Epidermal melanocyte (primary cell): ENCODE results near the gene CTIF.

DNA sequence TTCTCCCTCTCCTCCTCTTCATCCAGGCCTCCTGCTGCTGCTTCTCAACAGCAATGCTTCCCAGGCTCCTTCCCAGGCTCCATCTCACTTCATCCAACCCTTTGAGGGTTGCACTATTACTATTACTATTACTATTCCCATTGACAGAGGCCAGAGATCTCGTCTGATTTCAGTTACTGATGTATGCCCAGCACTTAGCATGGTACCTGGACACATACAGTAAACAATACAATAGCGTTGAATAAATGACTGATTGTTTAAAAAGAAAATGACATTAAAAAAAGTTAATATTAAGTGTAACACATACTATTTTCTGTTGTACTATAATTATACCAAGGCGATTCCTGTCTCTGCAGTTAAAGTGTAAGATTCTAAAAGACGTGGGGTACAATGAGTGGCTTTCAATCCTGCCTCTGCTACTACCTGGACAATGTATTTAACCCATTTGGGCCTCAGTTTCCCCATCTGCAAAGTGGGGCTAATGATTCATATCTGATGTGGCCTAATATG lies 204.6 kb upstream of the SMAD2 start:
- RRBS: no CpG with 5 or more reads among the region's 4 CpGs

DNA sequence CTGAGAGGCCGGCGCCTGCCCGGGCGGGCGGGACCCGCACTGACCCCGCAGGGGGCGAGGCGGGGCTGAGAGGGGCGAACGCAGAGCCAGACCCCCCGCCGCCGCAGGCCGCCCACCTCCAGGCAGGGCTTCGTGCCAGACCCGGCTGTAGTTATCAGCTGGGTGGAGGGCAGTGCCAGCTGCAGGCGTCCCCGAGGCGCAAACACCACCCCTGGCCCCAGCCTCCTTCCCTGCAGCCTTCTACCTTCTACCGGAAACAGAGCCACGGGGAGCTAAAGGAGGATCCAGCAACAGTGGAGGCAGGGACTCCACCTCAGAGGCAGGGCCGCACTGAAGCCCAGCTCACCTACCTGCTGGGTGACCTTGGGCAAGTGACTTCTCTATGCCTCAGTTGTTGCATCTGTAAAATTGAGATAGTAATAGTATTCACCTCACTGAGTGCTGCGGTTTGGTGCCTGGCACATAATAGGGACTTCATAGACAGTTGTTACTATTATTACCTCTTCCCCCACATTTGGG lies 231.6 kb upstream of the SMAD2 start:
- RRBS: 4% methylated on average over 2 of the region's 24 CpGs

DNA sequence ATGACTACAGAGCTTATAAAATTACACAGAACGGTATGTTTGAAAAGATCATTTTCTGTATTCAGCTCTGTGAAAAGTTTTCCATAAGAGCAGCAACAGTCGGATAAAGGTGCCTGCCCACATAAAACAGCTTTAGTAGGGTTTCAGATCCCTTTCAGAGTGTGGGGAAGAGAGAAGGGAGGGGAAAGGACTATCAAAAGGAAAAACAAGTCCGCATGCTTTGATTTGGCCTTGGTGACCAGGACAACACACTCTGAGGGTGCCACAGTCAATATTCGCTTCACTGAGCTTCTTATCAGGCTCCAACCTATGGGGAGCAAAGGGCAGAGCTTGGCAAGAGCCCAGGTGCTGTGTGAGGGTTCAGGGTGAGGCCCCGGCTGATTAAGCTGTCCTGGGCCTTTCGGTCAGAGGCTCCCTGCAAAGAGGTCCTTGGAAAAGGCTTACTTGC lies 237.4 kb upstream of the SMAD2 start:
- RRBS: no CpG with 5 or more reads among the region's 6 CpGs

DNA sequence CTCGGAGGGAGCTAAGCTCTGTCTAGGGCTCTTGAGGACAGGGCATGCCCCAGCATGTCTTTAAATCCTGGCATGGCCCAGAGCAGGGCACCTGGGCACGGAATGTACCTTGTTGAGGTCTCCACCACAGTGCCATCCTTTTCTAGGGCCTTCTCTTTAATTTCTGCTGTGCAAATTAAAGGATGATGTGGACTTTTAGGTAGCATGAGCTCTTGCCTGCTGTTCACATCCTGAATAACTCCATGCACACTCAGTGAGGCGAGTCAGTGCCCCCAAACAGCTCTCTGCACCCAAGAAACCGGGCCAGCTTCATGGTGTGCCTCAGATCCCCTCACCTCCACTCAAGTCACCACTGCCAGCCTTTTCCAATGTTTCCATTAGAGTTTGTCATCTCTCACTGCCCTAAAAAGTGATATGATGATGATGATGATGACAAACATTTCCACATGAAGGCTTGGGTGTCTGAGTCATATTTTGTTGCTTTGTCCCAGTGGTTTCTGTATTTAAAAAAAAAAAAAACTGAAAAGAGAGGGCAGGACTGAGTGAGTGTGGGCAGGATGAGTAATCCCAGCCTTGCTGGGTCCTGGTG lies 78.9 kb downstream of the ZBTB7C start:
- RRBS: no CpG with 5 or more reads among the region's 4 CpGs

DNA sequence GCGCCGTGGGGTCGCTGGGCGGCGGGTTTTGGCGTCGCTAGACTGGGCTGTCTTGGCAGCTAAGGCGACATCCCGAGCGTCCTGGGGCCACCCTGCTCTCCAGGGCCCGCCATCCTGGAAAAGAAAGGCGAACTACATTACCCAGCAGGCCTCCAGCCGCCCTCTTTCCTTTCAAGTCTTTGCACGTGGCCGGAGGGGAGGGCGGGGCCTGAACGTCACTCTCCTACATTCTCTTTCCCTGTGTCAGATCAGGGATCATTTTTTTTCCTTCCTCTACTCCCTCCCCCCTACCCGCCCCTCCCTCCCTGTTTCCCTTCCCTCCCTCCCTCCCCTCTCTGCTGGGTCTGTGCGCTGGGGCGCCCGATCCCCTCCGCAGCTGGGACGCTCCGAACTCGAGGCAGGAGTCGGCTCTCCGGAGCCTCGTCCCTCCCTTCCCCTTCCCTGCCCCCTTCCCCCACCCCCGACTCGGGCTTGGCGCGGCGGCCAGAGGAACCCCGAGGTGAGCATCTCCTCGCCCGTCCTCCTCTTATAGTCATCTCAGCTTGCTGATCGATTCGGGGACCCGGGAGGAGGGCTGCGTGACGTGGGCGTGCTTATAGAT lies at the start of gene CTIF:
Gene CTIF, plus strand, starts transcription at position 218 of the 601 bp plus-strand sequence.
- RRBS: no CpG with 5 or more reads among the region's 42 CpGs

DNA sequence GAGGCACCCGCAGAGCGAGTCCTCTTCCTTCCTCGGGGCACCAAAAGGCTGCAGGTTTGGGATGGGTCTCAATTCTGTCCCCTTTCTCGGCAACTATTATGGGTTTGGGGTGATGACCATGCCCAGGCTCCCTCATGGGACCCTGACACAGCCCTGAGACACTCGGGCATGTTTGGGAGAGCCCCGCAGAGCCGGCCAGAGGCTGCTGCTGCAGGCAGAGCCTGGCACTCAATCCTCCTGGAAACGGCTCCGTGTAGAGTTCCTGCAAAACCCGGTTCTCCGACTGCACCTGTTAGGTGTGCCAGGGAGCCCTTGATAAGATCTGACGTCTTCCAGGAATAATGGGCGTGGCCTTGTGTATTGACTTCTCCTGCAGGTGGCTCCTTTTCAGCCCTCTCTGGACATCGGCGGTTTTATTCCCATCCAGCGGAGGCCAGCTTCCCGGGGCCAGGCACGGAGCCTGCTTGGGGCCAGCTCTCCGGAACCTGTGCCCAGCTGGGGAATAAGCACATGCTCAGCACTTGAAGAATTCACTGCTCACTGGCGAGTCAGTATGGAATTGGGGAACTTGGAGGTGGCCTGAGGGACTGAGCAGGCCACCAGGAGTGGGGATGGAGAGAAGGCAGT lies 77.2 kb downstream of the CTIF start:
- RRBS: 90% methylated on average over 3 of the region's 20 CpGs

- RRBS: no CpG with 5 or more reads among the region's 21 CpGs
Measured at GRCh38 chr18:48619160-48619888, 80.5 kb downstream of the CTIF start.

- RRBS: no CpG with 5 or more reads among the region's 27 CpGs
Measured at GRCh38 chr18:48680385-48681577, 141.9 kb downstream of the CTIF start.

GRCh38 chr18:48789853-48791312 lies 160.4 kb downstream of the SMAD7 start:
- RRBS: 93% methylated on average over 2 of the region's 25 CpGs

- RRBS: no CpG with 5 or more reads among the region's 5 CpGs
Measured at GRCh38 chr18:48837170-48837539, 113.6 kb downstream of the SMAD7 start.

GRCh38 chr18:48868402-48868761 lies 82.4 kb downstream of the SMAD7 start:
- RRBS: no CpG with 5 or more reads among the region's 4 CpGs

GRCh38 chr18:48933554-48934633 lies 16.9 kb downstream of the SMAD7 start:
- RRBS: no CpG with 5 or more reads among the region's 26 CpGs

DNA sequence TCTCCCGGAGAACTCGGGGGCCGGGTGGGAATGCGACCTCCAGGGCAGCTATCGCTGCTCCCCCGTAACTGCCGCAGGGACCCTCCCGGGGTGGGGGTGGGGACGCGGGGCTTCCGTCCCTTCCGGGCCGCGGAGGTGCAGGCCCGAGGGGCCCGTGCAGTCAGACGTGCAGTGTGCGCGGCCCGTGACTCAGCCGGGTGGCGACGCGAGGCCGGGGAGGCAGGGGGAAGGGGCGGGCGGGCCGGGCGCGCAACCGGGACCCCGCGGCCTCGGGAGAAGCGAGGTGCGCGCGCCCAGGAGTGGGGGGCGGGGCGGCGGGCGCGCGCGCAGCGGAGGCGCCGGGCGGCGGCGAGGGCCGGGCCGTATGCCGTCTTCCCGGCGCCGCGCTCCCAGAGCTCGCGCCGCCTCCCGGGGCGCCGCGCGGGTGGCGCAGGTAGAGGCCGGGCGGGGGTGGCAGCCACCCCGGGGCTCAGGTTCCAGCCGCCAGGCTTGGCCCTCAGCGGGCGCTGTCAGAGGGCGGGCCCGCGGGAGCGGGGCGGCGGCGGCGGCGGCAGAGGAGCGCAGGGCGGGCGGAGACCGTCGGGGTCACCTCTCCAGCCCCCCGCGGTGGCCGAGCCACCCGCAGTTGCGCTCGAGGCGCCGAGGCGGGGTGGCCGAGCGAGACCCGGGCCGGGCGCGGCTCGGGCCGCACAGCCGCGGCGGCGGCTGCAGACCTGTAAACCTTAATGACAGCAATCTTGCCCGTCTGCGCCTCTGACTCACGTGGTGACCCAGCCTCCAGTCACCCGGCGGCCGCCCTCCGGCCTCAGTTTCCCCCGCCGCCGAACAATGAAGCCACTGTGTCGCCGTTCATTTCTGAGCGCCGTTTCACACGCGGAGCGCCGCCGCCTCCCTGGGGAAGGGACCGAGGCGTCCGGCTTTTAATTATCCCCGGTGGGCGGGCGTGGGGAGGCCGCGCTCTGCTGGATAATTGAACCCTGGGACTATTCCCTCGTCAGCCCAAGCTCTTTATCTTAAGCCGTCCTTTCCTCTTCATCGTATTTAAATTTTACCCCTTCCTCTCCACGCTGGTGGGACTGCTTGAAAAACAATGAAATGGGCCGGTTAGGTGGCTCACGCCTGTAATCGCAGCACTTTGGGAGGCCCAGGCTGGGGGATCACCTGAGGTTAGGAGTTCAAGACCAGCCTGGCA lies 25.3 kb upstream of the SMAD7 start:
- RRBS: 2% methylated on average over 34 of the region's 142 CpGs

- RRBS: no CpG with 5 or more reads among the region's 6 CpGs
Measured at GRCh38 chr18:48982142-48982567, 31.4 kb upstream of the SMAD7 start.

GRCh38 chr18:49040849-49041288 lies 90.1 kb upstream of the SMAD7 start:
- RRBS: no CpG with 5 or more reads among the region's 2 CpGs

DNA sequence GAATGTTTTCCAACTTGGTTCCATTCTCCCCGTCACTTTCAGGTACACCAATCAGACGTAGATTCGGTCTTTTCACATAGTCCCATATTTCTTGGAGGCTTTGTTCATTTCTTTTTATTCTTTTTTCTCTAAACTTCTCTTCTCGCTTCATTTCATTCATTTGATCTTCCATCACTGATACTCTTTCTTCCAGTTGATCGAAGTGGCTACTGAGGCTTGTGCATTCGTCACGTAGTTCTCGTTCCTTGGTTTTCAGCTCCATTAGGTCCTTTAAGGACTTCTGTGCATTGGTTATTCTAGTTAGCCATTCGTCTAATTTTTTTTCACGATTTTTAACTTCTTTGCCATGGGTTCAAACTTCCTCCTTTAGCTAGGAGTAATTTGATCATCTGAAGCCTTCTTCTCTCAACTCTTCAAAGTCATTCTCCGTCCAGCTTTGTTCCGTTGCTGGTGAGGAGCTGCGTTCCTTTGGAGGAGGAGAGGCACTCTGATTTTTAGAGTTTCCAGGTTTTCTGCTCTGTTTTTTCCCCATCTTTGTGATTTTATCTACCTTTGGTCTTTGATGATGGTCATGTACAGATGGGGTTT lies 156.3 kb upstream of the SMAD7 start:
- RRBS: no CpG with 5 or more reads among the region's 13 CpGs

DNA sequence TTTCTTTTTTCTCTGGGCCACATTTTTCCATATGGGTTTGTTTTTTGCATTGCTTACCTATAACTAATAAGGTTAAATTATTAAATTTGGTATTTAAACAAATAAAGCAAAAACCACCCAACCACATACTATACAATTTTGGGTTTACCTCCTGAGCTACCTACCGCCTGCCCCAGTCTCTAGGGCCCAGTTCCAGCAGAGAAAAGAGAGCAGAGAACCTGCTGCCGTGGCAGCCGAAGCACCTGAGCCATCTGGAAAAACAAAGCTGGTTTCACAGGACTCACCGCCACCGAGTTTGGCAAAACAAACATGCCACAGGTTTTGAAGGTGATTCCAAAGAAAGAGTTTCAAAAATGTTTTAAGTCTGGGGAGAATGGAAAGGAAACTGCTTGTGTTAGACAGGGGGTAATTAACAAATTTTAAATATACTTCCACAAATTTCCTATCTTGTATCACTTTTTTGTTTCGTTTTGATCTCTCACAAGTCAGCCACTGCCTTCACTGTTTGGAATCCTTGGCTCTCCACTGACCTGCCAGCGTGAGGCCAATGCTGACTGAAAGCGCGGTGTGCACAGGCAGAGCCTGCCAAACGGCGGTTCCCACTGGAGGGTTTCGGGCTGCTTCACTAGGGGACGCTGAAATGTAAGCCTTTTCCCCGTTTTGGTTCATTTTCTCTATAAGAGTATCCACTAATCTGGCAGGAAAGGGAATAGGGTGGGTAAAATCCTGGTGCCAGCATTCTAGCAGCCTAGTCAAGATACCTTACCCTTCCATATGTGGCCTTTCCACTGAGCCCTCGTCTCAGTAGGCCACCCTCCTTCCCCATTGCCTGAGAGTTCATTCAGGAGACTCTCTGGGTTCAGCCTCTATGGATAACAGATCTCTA lies 91.7 kb downstream of the DYM start:
- RRBS: no CpG with 5 or more reads among the region's 15 CpGs

GRCh38 chr18:49563195-49564155 lies 1.6 kb downstream of the LIPG start:
- RRBS: no CpG with 5 or more reads among the region's 7 CpGs

GRCh38 chr18:49582207-49583036 lies 20.6 kb downstream of the LIPG start:
- RRBS: no CpG with 5 or more reads among the region's 16 CpGs

- RRBS: no CpG with 5 or more reads among the region's 4 CpGs
Measured at GRCh38 chr18:49638243-49638952, 76.5 kb downstream of the LIPG start.